Body of pancreas (tissue), 2 donors: ENCODE measurements around the genes LTN1, KRTAP19-4, KRTAP21-2, KRTAP21-1 and TIAM1.

DNA sequence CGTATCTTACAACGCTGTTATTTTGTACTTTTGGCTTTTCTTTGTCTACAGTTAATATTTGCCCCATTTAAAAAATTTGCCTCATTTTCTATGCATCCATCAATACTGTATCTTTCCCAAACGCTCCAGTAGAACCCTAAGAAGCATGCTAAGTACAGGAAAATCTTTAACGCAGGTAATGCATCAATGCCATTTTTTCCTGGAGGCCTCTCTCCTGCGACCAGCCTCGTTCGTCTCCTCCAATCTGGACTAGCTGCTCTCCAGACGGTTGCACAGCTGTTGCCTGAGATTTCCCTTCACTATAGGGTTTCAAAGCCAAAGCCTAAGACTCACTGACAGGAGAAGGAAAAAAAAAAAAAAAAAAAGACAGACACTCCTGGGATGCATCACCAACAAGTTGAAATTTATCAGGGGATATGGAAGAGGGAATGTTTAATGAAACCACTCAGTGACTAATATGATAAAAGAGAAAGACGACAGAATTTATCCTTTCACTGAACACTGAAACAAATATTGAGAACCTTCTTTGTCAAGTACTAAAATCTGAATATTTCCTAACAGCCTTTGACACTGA, 93.1 kb downstream of the APP start:
- PRO-cap, result no peak
- RAMPAGE, long total RNA, 2 experiments, result no peak in any of the 2 experiments

DNA sequence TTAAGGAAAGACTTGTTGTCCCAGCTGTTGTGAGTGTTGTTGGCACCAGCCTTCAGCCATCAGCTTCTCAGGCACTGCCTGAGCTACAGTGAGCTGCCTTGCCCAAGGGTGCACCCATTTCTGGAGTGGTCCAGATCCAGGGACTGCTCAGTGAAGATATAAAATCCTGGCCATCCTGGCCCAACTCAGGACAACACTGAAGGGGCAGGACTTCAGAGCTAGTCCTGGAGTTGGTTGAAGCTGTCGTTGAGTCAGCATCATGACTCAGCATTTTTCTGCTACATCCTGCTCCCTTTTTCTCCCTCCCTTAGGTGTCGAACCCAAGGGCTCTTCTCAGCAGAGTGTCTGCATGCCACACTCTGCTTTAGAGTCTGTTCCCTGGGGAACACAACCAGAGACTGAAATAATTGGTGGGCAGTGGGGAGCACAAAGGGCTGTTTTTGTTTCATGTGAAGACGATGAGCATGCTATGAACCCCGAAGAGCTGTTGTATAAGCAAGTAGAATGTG, 167.4 kb downstream of the CYYR1 start:
- PRO-cap, result no peak
- RAMPAGE, long total RNA, 2 experiments, result no peak in any of the 2 experiments

DNA sequence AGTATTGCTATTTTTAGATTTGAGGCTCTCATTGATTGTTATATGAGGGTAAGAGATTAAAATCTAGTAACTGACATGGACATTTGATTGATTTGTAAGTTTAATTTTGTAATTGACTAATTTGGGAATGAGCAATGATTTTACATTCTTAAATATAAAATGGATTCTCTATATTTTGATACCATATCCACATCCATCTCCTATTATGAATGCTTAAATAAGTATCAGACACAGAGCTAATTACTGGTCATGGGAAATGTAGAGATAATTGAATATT, 120.4 kb downstream of the CYYR1 start:
- PRO-cap, result no peak
- RAMPAGE, long total RNA, 2 experiments, result no peak in any of the 2 experiments

DNA sequence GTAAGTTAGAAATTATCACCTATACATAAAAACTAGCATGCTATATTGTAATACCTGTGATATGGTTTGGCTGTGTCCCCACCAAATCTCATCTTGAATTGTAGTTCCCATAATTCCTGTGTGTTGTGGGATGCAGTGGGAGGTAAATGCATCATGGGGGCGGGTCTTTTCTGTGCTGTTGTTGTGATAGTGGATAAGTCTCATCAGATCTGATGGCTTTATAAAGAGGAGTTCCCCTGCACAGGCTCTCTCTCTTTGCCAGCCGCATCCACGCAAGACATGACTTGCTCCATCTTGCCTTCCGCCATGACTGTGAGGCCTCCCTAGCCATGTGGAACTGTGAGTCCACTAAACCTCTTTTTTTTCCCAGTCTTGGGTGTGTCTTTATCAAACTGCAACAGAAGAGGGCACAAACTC, 10.3 kb downstream of the ADAMTS1 start:
- PRO-cap, result no peak
- RAMPAGE, long total RNA, 2 experiments, result no peak in any of the 2 experiments

DNA sequence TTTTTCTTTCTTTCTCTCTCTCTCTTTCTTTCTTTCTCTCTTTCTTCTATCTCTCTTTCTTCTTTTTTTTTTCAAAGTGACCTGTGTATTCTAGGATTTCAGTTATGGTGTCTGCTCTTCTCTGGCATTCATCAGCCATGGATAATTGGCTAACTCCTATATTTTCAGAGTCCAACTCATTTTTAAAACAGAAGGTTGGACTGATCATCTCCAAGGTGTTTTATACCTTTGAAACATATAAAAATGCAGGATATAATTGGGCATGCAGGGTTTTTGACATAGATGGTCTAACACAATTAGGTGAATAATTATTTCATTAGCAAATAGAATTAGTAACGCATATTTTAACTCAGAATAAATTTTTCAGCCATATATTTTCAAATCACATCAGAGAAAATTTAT, 38.2 kb downstream of the ADAMTS5 start:
- PRO-cap, result no peak
- RAMPAGE, long total RNA, 2 experiments, result no peak in any of the 2 experiments

DNA sequence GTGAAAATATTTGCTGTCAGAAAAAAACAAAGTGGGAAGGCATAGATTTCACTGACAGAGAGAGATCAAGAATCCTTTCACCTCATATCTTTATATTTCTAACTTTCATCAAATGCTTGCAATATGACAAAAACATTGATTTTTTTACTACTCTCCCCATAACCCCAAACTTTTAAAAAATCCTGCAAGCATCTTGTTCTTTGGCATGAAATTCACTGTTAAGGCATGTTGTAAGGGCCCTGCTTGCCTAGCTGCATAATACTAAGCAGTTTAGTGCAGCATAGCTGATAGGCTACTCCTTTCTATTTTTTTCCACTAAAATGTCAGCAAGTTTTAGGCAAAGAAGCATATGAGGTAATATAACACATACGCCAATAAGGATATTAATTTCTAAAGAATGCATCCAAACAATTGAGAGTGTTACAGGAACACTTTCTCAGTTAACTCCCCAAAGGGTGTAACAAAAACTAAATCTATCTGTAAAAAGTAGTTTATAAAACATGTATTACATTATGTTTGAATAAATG, 340.4 kb upstream of the ADAMTS5 start:
- PRO-cap, result no peak
- RAMPAGE, long total RNA, 2 experiments, result no peak in any of the 2 experiments

DNA sequence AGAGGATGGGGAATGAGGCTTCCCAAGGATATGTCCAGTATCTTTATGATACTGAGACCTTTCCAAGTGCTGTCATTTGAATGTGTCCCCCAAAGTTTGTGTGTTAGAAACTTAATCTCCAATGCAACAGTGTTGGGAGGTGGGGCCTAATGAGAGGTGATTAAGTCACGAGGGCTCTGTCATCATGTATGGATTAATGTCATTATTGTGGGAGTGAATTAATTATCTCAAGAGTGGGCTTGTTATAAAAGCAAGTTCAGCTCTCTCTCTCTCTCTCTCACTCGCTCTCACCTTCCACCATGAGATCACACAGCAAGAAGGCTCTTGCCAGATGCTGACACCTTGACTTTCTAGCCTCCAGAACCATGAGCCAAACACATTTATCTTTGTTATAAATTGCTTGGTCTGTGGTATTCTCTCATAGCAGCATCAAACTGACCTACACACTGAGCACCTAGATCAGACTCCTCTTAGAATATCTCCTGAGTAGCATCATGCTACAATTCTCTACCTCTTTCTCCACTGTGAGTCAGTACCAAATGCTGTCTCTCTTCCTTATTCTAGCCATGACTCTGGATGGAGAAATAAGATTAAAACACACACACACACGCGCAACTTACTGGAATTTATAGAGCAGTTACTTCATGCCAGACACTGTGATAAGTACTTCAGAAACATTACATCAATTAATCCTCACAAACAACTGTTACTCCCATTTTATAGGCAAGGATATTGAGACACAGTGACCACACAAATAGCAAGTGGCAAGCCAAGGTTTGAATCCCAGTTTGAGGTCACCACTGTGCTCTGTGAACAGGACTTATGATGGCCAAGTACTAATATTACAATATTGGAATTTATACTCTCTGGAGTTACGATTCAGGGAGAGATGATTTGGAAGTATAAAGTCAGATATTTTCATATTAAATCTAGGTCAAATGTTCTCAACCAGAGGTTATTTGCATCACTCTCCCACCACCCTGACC, 114.5 kb downstream of the N6AMT1 start:
- PRO-cap, result no peak
- RAMPAGE, long total RNA, 2 experiments, result no peak in any of the 2 experiments

GRCh38 chr21:28822754-28823514, 62.2 kb downstream of the N6AMT1 start:
- PRO-cap, result no peak
- RAMPAGE, long total RNA, 2 experiments, result no peak in any of the 2 experiments

DNA sequence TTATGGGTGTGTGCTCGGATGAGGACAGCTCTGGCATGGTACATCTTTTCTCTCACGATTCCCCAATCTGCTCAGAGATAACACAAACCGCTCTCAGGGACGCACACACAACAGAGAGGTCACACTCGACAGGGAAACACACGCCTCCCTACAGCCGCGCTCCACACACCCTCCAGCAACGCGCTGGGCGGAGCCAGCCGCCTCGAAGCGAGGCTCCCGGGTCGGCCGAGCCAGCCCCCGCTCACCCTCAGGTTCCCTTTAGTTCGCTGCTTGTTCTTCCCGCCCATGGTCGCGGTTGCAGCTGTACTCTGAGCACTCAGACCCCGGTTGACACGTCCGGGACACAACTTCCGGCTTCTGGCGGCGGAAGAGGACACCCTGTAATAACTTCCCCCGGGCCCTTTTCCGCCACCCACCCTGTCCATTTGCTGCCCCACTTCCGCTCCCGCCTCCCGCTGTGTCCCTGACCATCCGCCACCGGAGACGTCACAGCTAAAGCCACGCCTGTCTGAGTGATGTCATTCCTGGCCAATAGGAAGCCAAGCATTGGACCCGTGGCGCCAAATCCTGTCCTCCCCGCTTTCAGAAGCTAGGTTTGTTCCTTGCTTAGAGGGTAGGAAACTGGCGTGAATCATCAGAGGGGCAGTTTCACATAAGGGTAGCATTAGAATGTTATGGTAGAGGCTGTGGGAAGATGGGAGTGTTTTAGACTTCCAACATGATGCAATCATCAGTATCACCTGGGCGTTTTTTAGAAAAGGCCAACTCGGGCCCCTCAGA, at the start of gene LTN1:
Gene LTN1, minus strand, starts transcription at position 359 of the 780 bp plus-strand sequence.
- PRO-cap, result bidirectional peak, plus-strand start at position 563 of the sequence, minus-strand start at position 310 of the sequence
- RAMPAGE, long total RNA, 2 experiments, result start-site peak on the minus strand in 2 of 2 experiments, centred at positions 323 to 324 of the sequence, 266 to 407 reads per replicate

DNA sequence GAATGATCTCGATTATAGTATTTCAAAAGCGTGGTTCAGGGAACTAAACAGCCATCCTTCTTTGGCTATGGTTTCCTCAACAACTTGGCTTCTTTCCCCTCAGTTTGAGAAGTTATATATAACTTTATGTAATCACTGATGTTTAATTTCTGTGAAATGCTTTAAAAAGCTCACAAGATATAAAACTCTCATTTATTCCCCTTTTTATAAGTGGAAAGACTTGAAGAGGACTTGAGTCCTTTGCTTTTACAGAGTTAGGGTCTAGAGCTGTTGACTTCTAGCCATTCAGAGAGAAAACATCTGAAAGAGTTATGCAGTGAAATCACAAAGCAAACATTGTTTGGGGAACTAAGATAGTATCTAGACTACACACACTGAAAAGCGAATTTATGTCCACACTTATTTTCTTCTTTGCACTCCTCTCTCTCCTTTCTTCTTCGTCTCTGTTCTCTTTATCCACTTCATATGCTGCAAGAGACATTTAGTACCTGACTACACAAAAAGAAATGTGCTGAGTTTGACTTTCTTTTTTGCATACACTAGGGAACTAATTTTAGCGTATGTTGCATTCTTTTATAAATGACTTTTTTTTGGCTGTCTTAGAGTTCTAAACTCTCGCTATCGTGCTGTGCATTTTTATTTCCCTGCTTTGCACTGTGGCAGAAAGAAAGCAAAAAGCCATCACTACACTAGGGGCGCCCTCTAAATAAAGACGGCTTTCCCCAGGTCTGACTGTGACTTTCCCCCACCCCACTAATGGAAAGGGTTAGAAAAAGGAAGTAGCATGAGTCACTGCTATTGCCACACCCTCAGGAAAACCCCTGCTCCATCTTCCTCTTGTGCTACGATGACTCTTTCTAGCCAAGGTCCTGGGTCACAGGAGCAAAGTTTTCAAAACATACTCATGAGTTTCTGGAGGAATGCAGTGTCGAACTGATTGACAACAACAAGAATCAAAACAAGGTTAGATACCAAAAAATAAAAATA, 65.6 kb downstream of the MAP3K7CL start:
- PRO-cap, result no peak
- RAMPAGE, long total RNA, 2 experiments, result no peak in any of the 2 experiments

DNA sequence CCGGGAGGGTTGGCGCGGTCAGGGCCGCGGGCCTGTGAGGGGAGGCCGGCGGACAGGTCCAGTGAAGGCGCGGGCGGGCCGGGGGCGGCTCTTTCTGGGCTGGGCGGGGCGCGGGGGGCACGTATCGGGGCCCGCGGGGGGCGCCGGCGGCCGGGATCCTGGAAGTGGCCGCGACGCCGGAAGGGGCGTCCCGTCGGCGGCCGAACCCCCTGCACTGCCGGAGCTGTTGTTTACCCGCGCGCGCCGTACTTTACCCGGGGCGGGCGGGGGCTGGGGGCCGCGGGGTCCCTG, 209 bp downstream of the BACH1 start:
- PRO-cap, result bidirectional peak, plus-strand start at position 193 of the sequence, minus-strand start at position 216 of the sequence
- RAMPAGE, long total RNA, 2 experiments, result no peak in any of the 2 experiments

DNA sequence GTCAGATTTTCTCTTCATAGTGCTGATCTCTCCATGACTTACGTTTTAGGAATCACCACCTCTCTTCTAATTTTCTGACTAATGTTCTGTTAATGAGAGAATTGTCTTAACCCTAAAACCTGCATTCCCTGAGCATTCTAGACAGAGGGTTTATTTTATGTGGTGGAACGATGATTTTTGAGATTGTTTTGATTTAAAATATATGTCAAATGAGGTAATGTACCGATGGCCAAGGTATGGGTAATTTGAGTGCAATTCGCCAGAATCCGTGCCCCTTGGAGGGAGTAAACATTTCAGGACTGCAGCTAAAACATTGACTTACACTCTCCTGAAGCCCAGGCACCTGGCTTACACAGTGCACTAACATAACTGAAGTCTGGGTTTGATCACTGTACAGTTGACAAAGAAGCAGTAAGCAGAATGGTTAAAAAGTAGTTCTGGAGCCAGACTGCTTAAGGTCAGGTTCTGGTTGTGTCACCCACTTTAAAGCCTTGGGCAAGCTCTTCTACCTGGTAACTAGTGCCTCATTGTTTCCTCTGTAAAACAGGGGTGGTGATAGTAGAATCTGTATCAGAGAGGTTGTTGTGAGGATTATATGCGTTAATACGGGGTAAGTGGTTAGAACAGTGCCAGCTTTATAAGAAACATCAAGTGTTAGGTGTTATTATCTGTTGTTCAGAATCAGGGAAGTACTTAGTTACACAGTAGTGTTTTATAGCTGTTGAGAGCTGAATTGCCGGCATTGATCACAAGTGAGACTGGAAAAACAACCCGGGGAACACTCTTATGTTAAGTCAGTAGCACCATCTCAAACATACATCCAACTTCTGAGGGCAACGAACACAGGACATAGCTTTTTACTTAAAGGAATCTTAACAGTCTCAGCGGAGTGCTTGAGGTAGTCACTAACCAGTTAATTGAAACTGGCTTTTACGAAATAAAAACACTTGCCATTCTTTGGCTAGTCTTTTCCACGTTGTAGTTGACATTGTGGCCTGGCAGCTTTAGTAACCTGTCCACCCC, 3.6 kb downstream of the BACH1 start:
- PRO-cap, result no peak
- RAMPAGE, long total RNA, 2 experiments, result no peak in any of the 2 experiments

DNA sequence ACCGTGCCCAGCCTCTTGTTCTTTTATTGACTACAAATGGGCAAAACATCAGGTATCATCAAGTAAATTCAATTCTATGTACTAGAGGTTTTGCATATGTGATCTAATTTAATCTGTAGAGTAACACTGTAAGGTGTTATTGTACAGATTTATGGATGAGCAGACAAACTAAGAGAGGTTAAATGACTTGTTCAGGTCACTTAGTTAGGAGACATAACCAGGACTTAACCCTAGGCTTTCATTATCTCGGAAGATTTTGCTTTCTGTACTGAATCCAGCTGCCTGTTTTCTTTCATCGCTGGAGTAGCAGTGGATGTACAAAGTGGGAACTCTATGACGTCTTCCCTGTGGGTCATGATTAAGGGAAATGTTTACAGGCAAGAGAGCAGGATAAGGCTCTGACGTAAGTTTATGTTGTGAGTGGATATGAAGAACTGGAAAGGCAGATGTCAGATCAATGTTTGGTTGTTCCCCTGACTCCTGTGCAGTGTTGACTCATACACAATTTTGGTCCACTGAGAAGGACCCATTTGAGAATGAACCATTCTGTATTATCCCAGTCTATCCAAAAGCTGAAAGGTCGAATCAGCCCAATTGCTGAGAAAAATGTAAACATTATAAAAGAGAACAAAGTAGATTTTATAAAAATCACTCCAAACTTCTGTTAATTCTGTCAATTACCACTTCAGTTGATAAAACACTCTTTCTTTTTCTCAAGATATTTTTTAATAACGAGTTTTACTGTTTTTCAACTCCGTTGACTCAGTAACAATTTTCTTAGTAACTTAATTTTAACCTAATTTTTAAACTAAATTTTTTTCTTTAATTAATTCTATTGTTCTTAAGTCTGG, 292.4 kb downstream of the GRIK1 start:
- PRO-cap, result no peak
- RAMPAGE, long total RNA, 2 experiments, result no peak in any of the 2 experiments

GRCh38 chr21:30319965-30320300, 182 bp downstream of the KRTAP26-1 start:
- PRO-cap, result no peak
- RAMPAGE, long total RNA, 2 experiments, result no peak in any of the 2 experiments

- PRO-cap, result no peak
- RAMPAGE, long total RNA, 2 experiments, result no peak in any of the 2 experiments
Measured at GRCh38 chr21:30496882-30497384, at the start of gene KRTAP19-4. Gene KRTAP19-4 (minus strand): TSS chr21:30497165.

DNA sequence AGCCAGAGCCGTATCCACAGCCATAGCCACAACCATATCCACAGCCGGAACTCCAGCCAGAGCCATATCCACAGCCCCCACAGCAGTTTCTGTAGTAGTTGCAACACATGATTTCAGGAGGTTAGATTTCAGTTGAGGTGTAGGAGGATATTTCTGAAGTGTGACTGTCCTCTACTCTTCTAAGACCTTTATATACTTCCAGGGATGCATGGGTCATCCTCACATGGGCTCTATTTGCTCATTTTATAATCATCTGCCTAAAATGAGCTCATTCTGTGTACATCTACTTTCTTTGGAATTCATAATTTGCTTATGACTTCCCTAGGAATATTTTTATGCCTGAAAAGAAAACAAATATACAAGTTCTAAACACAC, at the start of gene KRTAP21-2:
Gene KRTAP21-2, minus strand, starts transcription at position 166 of the 375 bp plus-strand sequence.
- PRO-cap, result no peak
- RAMPAGE, long total RNA, 2 experiments, result no peak in any of the 2 experiments

GRCh38 chr21:30755293-30755701, at the start of gene KRTAP21-1:
Gene KRTAP21-1 (minus strand): TSS chr21:30755428.
- PRO-cap, result no peak
- RAMPAGE, long total RNA, 2 experiments, result no peak in any of the 2 experiments

DNA sequence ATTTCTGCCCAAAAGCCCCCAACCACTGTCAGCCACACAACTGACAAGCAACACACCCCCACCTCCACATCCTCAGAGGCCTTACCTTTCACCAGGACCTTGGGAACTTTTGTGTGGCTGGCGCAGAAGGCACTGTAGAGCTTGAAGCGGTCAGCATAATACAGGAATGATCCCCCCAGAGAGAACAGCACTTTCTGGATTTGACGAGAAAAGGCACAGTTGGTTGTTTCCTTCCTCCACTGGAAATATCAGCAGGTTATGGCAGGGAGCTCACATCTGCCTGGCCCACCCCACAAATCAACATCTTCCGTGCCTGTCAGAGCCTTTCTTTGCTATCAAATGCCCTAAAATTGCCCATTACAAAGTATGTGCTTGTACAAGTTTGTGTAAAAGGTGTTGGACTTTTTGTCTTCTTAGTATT, 108.5 kb upstream of the KRTAP19-8 start:
- PRO-cap, result no peak
- RAMPAGE, long total RNA, 2 experiments, result no peak in any of the 2 experiments

- PRO-cap, result unidirectional peak, minus-strand start at chr21:31344199
- RAMPAGE, long total RNA, 2 experiments, result no peak in any of the 2 experiments
Measured at GRCh38 chr21:31343368-31344756, at the start of gene TIAM1. Gene TIAM1 (minus strand): TSS chr21:31344261.

DNA sequence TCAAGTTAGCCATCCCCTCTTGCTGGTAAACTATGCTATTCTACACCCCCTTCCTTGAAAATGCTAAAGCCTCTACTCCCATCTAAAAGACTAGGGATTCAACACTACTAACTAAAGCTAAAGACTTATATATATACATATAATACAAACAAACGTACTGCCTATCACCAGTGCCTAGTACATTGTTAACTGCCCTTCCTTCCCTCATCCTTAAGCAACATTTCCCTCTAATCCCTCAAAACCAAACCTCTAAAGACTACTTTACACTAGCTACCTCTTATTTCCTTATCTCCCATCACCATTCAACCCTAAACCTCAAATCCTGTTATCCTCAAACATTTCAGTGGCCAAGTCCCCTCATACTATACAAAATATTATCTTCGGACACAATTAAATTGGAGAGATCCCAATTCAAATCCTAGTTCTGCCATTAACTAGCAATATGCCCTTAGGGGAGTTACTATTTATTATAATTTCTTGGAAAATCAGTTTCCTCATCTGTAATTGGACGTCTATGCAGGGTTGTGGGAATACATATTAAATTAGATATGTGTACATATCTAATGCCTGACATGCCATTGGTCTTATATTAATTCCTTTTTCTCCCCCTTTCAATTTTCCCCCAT, 3.7 kb downstream of the SCAF4 start:
- PRO-cap, result no peak
- RAMPAGE, long total RNA, 2 experiments, result no peak in any of the 2 experiments